H4 (cell line): ENCODE results near the genes RBPMS2, ANKDD1A, KBTBD13, CLPX, IGDCC3 and MAP2K1.

GRCh38 chr15:64775158-64776055, at the start of gene RBPMS2:
Gene RBPMS2, minus strand, starts transcription at chr15:64775589.
- RAMPAGE, long total RNA = no peak

DNA sequence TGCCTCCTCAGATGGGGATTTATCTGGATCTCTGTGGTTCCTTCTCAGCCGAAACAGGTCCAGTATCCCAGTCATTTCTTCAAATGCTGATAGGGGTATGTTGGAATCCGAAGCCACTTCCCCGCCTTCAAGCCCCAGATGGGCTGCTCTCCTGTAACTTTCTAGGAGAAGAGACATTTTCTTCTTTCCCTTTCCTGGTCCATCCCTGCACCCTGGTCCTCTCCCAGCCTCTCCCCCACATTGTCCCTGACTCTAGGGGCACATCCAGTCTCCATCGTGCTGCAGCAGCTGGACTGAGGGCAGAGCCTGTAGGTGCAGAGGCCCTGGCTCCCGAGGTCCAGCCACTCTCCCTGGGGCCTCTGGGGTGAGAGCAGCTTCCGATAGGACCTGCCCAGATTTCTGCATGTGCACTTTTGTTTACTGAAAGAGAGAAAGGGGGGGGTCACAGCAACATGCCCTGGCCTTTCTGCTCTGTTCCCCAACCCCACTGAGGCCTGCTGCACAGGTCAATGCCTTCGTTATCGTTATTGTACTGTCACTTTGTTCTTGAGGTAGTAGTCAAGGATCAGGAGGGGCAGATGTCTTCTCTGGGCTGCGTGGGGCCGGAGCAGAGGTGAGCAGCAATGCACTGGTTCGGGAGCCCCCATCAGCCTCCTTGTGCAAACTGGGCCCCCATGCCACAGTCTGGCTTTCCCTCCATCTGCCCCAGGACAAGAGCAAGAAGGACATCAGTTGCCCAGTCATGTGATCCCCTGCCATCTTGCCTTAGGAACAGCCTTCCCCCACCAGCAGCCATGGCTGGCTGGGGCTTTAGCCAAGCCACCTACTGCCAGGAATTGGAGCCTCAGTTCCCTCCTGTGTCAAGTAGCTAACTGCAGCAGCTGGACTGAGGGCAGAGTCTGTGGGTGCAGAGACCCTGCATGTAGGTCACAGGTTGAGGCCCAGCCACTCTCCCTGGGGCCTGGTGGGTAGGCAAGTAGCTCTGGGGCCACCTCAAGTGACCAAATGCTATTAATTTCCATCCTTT, 25.4 kb downstream of the PLEKHO2 start:
- RAMPAGE, long total RNA = no peak

DNA sequence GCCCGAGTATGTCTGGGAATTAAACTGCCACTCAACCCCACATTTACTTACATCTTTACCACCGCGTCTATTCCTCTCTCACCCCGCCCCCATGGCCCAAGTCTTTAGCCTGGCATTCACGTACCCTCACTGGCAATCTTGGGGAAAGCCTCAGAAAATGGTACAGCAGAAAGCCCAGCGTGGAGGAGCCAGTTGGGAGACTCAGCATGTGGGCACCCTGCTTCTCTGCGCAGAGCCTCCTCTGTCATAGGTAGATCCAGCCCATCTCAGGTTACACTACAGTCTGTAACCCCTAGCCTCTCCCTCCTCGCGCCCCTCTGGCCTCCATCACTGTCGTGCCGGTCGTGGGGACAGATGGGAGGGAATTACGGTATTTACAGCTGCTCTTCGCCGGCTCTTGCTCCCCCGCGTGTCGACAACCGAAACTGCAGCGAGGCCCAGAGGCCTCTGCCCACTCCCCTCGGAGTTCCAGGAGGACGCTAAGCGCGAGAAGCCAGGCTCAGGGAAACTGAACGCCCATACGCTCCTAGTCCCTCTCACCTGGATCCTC, 6.3 kb upstream of the ANKDD1A start:
- RAMPAGE, long total RNA = no peak

DNA sequence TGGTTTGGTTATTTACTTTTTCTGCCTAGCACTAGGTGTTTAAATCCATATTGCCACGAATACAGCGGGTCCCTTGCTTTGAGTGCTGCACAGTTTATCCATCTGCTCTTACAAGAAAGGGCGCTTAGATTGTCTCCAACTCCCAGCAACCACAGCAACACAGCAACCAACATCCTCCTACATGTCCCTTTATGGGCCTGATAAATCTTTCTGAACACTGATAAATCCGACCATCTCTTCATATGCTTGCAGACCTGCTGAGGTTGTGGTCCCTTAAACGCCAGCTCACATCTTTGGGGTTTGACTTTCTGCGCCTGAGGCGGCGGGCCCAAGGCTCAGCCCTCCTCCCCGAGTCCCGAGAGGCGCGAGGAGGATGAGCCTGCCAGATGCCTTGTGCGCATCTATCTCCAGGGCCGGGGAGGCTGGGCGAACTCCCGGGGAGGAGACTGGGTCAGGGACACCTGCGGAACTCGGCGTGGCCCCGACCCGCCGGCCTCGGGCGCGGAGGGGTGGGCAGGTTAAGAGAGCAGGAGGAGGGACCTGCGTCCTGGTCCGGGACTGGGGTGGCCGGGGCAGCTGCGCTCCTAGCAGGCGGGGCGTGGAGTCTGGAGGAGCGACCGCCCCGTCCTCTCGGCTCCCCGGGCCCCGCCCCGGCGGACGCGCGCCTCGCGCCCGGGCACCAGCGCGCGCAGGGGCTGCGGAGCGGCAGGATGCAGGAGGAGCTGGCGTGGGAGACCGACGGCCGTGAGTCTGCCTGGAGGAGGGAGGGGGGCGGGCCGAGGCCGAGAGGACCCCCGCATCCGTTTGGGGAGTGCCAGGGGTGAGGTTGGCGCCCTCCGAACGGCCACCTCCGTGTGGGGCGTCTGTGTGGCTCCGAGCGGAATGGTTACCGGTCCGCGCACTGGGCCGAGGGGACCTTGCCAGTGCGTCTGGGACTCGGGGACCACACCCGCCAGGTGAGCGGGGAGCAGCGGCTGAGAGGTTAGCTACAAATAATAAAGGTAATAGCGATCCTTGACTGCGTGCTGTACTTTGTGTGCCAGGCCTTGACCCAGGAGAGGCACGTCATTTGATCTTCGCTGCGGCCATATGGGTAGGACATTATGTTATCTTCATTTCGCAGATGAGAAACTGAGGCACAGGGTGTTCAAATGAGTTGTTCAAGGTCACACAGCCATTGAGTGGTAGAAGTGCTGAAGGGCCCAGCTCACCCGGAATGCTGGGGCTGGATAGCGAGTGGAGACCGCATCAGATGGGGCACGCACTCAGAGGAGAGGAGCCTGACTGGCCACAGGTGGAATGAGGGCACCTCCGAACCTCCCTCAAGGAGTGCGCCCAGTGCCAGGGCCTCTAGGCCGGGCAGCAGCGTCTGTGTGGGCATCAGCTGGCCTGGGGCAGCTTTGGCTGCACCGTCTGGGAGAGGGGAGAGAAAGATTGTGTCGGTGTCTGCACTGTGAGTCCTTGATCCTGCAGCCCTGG, at the start of gene ANKDD1A:
ANKDD1A (plus strand) TSS at position 682 of the 1,479 bp plus-strand sequence.
- RAMPAGE, long total RNA = no peak

GRCh38 chr15:64938124-64938528, 26.4 kb downstream of the ANKDD1A start:
- RAMPAGE, long total RNA = no peak

- RAMPAGE, long total RNA = no peak
These were observed 8.9 kb downstream of the SLC51B start for GRCh38 chr15:65054026-65054469.

DNA sequence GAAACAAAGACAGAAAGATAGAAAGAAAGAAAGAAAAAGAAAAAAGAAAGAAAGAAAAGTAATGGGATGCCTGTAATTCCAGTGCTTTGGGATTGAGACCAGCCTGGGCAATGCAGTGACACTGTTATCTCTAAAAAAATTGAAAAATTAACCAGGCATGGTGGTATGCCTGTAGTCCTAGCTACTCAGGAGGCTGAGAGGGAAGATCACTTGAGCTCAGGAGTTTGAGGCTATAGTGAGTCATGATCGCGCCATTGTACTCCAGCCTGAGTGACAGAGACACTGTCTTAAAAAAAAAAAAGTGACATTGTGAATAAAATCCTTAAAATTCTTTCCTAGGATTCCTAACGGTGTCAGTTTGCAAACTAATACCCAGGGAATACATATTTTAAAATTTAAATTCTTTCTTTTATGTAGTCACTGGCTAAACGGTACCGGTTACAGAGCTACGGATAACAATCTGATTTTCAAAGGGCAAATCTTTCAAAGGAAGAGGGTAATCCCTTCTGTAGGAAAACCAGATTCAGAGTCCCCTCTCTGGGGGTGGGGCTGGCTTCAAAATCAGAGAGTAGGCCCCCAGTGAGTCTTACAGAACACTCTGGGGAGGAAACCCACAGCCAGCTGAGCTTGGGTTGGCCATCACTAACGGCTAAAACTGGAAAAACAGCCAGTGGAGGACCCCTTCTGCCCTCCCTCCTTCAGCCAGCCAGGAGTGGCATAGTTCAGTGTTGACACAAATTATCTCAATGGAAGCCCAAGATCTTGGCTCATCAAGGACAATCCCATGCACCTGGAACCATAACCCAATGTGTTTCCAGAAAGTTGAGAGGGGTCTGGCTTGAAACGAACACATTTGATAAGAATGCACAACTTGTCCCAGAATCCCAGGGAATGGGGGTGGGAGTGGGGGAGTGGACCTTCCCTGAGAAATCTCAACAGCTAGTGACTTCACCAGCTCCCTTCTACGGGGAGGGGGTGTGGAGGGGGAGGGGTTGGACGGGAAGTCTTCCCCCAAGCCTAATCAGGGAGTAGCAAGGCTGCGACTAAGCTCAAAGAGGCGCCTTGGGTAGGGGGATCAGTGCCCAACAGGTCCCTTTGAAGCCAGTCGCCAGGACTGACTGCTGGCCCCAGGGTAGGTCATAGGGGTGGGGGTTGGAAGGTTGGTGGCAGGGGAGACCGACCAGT, 1.2 kb downstream of the RASL12 start:
- RAMPAGE, long total RNA = no peak

DNA sequence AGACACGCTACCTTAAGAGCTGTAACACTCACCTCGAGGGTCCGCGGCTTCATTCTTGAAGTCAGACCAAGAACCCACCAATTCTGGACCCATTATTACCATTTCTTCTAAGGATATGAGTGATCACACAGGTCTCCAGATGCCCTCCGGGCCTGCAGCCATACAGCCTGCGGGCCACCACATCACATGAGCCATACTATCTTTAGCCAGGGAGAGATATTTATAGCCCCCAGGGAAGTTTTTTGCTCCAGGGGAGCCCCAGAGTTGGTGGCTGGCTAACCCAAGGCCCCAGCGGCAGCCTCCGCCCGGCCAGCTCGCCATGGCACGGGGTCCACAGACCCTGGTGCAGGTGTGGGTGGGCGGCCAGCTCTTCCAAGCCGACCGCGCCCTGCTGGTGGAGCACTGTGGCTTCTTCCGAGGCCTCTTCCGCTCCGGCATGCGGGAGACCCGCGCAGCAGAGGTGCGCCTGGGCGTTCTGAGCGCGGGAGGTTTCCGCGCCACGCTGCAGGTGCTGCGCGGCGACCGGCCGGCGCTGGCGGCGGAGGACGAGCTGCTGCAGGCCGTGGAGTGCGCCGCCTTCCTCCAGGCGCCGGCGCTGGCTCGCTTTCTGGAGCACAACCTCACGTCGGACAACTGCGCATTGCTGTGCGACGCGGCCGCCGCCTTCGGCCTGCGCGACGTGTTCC, at the start of gene KBTBD13:
KBTBD13 (plus strand) TSS at position 250 of the 686 bp plus-strand sequence.
- RAMPAGE, long total RNA = no peak

DNA sequence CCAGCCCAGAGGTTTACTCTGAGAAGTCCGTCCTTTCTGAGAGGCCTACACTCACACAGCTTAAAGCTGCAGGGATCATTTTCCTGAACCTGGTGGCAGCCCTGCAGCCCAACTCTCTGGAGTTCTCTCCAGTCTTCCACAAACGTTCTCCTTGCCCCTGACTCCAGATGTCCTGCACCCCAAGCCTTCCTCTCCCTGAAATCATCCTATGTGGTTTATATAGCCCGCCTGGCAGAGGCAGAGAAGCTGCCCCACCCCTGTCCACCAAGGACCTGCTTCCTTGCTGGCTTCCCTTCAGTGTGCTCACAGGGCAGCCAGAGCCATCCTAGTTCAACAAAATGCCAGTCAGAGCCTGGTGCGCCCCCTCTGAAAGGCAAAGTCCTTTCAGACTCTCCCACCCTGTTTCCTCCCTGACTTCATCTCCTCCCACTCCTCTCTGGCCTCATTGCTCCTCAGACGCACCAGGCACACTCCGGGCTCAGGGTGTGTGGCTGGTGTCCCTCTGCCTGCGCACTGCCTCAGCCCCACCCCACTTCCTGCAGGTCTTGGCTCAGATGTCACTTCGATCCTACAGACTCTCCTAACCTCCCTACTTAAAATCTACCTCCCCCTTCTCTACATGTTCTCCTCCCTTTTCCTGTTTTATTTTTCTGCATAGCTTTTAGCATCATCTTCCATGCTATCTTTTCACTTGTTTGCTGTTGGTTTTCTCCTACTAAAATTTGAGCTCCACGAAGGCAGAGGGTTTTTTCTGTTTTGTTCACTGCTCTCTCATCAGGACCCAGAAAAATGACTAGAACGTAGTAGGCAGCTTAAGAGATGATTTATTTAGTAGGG, 5.9 kb downstream of the KBTBD13 start:
- RAMPAGE, long total RNA = no peak

DNA sequence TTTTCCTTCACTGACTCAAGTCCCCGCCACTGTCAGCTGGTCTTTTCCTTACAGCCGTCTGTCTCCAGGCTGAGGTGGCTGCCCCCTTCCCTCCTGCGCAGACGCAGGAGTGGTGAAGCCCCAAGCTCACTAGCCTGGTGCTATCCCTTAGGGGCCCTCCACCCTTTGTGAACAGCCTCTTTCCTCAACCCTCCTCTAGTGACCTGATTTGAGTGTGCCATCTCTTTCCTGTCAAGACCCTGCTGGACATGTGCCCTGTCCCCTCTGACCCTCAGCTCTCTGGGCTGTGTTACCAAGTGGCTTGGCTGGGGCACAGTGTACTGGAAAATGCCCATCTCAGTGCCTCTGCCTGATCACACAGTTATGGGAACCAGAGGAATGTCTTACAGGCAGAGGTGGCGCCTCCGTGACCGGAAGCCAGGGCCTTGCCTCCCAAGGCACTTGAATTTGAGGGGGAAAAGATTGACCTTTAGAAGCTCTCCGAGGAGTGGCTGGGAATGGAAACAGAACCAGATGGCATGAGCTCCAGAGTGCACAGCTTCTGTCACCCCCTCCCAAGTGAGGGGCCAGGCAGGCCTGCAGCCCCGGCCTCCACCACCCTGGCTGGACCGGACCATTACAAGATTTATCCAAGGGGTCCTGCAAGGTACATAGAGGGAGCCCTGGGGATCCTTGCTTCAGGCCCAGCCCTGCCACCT, 8.8 kb downstream of the KBTBD13 start:
- RAMPAGE, long total RNA = no peak

DNA sequence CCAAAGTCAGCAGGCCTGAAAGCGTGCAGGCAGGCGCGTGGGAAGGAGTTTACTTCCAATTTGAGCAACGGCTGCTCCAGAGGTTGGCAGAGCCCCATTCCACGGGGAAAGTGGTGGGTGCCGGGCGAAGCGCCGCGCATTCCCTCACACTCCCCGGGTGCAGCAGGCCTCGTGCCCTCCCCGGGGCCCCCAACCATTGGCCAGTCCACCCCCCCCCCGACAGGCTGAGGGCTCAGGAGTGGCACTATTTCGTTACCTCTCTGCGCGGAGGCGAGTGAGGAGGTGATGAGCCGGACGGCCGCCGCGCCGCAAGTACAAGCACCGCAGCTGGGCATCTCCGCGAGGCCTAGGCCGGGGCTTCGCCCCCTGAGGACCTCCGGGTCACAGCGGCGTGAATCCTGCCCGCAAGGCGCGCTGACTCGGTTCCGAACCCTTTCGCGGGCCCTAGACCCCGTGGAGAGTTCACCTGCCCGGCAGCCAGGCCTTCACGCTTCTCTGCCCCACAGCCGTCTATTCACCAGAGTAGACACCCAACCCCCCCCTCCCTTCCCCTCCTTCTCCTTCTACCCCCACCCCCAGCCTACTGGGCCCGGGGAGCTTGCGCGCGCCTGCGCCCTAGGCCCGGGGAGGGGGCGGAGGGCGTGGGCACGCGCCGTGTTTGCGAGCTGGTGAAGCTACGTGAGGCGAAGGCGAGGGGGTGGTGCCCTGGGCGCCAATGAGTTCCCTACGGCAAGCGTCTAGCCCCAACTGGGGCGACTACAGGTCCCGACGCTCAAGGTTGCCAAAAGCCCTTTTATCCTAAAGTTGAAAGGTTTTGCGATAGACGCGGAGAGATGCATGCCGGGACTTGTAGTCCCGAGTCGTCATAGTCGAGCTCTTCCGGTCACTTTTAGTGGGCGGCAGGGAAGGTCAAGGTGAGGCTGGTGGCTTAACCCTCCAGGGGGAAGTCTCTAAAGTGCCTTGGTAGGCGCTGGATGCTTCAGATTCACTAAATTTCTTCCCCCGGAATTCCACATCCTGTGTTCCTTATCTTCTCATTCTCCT, at the start of gene CLPX:
CLPX (minus strand) TSS at position 524 of the 1,044 bp plus-strand sequence.
- RAMPAGE, long total RNA = start-site peak on the minus strand centred at position 533 of the sequence, 28 bp wide, 40 reads

GRCh38 chr15:65299870-65300284, 13.2 kb upstream of the PARP16 start:
- RAMPAGE, long total RNA = no peak

GRCh38 chr15:65303409-65304495, 17.1 kb upstream of the PARP16 start:
- RAMPAGE, long total RNA = no peak

DNA sequence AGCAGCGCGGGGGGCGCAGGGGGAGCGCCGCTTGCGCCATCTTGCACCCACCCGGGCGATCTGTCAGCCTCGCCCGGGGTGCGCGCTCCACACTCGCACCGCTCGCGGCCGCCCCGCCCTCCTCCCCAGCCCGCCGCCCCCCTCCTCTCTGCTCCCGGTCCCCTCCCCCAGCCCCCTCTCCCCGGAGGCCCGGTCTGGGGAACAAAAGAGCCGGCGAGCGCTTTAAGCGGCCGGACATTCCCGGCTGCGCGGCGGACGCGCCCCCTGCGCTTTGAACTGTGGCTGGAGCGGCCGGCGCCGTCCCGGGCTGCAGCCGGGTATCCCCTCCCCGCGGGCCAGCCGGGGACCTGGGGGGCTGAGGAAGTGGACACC, at the start of gene IGDCC3:
IGDCC3 (minus strand) TSS at position 65 of the 372 bp plus-strand sequence.
- RAMPAGE, long total RNA = no peak

- RAMPAGE, long total RNA = no peak
These were observed 5.7 kb downstream of the IGDCC4 start for GRCh38 chr15:65416862-65417724.

DNA sequence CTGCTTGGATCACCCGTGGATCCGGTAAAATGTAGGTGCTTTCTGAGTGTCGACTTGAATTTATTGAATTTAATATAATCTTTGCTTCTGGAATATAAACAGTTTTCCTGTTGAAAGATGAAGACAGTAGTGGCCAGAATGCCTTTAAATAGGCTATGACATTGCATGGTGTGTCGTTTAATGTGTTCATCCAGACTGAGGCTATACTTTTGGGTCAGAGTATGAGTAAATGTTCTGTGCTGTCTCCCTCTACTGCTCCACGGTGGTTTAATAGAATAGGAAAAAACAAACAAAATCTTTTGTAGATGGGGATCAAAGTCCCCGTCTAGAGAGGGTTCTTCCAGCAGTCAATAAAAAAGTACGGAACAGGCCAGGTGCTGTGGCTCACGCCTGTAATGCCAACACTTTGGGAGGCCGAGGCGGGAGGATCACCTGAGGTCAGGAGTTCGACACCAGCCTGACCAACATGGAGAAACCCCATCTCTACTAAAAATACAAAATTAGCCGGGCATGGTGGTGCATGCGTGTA, 1.8 kb downstream of the HACD3 start:
- RAMPAGE, long total RNA = no peak

DNA sequence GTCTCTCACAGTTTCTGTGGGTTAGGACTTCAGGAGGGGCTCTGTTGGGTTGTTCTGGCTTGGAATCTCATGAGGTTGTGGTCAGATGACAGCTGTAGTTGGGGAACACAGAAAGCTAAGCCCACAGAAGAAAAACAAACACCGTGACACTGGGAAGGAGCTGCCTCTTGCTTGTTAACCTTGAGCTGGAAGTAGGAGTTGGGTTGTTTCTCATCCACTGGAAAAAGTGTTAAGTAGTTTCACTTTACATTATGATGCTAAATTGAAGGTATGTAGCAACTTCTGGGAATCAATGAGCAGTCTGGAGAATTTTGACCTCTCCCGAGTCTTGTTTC, 20.4 kb downstream of the HACD3 start:
- RAMPAGE, long total RNA = no peak

GRCh38 chr15:66386494-66387710, at the start of gene MAP2K1:
Gene MAP2K1, plus strand, starts transcription at chr15:66386912.
- RAMPAGE, long total RNA = no peak

- RAMPAGE, long total RNA = no peak
These were observed 5.6 kb downstream of the SNAPC5 start for GRCh38 chr15:66491687-66492729.

GRCh38 chr15:66646807-66647862, 54.9 kb upstream of the SMAD6 start:
- RAMPAGE, long total RNA = no peak